Mesenteric fat pad (tissue), 1 donor: ENCODE data around the genes MYOZ1, KAT6B and DUSP29.

- PRO-cap = no peak
These were observed at the start of gene MYOZ1 for GRCh38 chr10:73641198-73642031. Gene MYOZ1, minus strand, starts transcription at chr10:73641474.

GRCh38 chr10:73648131-73648875, 7.0 kb upstream of the MYOZ1 start:
- PRO-cap = no peak

GRCh38 chr10:73785695-73786525, 504 bp downstream of the ZSWIM8 start:
- PRO-cap = no peak

GRCh38 chr10:73913943-73914328, 3.0 kb downstream of the PLAU start:
- PRO-cap = no peak

DNA sequence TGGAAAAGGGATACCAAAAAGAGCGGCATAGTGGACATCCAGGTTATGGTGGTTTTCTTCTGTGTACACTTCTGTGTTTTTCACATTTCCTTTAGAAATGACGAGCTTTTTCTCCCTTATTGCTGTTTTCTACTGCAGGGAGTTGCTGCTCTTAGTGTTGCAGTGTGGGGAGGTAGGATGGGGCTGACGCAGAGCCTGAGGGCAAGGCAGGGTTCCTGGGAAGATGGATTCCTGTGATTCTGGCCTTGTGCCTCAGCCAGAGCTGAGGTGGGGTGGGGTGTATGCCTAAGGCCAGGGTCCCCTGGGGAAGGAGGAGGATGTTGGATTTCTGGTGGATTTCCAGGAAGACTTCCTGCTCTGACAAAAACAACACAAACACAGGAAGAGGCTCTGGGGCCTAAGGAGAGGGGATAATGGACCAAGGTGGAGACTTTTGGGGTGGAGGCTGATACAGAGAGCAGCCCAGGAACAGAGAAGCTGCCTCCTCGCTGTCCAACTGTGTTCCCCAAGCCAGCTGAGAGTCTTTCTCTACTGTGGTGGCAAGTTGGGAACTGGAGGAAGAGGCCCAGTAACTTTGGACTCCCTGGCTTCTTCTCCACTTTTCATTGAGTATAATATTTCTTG, 26.7 kb downstream of the PLAU start:
- PRO-cap = no peak

DNA sequence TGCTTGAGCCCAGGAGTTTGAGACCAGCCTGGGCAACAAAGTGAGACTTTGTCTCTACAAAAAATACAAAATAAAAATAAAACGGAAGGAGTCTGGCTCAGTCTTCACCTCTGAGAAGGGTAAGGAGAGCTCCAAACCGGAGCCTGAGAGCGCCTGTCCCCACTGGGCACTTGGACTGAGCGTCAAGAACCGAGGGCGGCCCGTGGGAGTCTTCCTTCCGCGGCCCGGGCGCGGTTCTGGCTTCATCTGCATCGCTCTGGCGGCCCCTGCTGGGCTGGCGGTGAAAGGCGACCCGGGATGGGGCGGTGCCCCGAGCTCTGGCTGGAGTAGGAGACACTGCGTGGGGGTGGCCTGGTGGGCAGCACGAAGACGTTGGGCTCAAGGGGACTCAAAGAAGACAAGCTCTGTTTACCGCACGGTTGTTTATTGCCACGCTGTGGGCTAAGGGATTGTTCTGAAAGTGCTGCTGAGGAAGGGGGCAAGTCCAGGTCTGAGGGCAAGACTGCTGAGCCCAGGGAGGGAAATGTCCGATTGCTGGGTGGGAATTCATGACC, 29.7 kb downstream of the PLAU start:
- PRO-cap = no peak

DNA sequence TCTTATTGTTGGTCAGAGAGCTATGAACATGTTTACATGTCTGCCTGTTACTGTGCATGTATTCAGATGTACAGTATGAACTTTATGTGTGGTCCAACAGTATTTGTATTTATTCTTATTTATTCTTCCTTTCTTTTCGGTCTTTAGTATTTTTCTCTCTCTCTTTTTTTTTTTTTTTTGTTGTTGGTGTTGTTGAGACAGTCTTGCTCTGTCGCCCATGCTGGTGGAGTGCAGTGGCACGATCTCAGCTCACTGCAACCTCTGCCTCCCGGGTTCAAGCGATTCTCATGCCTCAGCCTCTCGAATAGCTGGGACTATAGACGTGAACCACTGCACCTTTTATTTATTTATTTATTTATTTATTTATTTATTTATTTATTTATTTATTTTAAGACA, 38.1 kb downstream of the PLAU start:
- PRO-cap = no peak

GRCh38 chr10:73993003-73993515, 4.9 kb upstream of the VCL start:
- PRO-cap = no peak

DNA sequence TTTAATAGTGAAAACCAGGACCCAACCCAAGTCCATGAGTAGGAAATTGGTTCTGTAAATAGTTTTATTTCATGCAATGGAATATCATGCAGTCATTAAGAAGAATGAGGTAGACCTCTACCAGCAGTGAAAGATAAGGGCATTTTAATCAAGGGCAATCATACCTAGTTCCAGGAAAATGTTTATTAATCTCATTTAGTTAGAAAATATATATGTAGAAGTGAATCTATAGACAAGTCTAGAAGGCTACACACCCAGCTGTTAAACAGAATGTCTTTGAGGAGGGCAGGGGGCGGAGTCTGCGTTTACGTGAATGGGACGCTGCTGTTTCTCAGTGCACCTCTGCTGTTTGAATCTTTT, 687 bp upstream of the VCL start:
- PRO-cap = no peak

DNA sequence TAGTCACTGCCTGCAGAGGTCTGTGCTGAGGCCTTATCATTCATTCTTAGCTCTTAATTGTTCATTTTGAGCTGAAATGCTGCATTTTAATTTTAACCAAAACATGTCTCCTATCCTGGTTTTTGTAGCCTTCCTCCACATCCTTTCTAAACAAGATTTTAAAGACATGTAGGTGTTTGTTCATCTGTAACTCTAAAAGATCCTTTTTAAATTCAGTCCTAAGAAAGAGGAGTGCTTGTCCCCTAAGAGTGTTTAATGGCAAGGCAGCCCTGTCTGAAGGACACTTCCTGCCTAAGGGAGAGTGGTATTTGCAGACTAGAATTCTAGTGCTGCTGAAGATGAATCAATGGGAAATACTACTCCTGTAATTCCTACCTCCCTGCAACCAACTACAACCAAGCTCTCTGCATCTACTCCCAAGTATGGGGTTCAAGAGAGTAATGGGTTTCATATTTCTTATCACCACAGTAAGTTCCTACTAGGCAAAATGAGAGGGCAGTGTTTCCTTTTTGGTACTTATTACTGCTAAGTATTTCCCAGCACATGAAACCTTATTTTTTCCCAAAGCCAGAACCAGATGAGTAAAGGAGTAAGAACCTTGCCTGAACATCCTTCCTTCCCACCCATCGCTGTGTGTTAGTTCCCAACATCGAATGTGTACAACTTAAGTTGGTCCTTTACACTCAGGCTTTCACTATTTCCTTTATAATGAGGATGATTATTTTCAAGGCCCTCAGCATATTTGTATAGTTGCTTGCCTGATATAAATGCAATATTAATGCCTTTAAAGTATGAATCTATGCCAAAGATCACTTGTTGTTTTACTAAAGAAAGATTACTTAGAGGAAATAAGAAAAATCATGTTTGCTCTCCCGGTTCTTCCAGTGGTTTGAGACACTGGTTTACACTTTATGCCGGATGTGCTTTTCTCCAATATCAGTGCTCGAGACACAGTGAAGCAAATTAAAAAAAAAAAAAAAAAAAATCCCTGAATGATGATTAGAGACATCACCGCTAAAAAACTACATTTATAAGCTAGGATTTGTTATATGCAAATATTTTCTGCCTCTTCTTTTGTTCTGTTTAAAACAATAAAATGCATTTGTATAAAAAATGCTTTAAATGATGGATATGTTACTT, 31.2 kb downstream of the AP3M1 start:
- PRO-cap = no peak

GRCh38 chr10:74168959-74169351, 17.9 kb downstream of the ADK start:
- PRO-cap = no peak

DNA sequence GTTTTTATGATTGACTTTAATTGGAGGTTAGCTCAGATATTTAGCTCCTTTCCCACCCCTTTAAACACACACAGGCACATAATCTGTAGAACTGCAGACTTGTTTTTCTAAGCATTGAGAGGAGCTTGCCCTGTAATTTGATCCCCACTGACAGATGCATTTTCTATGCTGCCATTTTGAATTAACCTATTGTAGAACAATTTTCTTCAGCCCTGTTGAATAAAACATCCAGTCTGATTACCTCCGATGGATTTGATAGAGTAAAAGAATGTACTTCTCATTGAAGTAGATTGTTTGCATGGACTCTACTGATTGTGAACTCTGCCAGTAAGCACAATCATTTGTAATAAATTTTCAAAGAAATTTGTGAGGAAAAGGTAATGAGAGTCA, 267.6 kb downstream of the ADK start:
- PRO-cap = no peak

DNA sequence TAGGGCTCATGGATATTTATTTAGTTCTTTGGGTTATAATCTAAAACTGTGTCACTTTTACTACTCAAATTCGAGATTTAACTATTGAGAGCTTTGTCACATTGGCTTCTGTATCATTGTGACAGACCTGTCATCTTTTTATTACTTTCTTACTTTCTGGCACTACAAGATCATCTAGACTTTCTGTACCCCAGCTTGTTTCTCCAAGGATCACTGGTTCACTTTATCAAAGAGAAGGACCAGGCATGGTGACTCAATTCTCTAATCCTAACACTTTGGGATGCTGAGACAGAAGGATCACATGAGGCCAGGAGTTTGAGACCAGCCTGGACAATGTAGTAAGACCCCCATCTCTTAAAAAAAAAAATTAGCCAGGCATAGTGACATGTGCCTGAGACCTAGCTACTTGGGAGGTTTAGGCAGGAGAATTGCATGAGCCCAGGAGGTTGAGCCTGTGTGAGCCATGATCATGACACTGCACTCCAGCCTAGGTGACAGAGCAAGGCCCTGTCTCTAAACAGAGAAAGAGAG, 324.2 kb downstream of the ADK start:
- PRO-cap = no peak

DNA sequence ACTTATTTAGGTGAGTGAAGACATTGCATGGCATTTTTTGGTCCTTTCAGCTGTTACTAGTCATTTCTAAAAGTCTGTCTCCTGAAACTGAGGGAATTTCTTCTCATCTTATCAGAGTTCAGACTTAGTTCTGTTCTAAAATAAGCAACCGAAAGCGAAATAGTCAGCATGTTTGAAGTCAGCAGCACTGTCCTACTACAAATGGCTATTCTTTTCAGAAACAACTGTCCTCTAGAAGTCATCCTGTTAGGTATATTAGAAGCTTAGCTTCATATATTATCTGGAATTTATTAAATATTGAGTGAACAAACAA, 227.5 kb upstream of the KAT6B start:
- PRO-cap = no peak

DNA sequence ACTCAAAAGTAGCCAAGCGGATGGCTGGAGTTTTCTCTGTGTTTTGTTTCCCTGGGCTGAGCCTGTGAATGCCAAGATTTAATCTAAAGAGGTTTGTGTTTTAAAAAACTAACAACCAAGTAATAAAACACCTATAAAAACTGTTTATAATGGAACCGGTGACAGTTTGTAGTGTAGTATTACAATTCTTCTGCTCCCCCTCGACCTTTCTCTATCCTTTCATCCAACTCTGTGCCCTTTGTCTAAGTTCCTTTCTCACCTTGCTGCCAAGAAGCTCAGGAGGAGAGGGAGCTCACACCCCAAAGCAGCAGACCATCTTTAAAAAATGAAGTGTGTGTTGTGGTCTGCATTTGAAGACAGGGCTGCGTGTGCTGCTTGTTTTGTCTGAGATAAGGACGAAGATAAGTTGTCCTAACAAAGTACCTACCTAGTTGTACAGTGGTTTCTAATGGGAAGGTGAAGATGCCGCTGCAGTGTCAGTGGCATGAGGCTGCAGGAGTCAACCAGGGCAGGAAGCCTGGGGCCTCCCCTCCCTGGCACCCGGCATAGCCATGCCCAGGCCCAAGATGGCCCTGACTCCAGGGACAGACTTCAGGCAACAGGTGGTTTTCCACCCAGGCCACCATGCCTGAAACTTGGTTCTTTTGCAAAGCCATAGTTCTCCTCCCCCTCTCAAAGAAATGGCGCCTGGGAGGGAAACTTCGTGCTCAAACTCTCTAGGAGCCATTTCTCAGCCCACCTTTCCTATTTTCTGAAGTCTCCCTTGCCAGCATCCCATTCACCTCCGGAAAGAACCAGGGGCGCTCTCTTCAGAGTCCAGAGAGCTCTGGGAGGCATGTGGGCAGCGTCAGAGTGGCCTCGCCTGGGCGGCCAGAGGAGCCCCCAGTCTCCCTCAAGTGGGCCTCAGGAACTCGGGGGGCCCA, 2.3 kb upstream of the KAT6B start:
- PRO-cap = no peak

- PRO-cap = no peak
These were observed at the start of gene KAT6B for GRCh38 chr10:74826129-74827002. Gene KAT6B, plus strand, starts transcription at chr10:74826600.

DNA sequence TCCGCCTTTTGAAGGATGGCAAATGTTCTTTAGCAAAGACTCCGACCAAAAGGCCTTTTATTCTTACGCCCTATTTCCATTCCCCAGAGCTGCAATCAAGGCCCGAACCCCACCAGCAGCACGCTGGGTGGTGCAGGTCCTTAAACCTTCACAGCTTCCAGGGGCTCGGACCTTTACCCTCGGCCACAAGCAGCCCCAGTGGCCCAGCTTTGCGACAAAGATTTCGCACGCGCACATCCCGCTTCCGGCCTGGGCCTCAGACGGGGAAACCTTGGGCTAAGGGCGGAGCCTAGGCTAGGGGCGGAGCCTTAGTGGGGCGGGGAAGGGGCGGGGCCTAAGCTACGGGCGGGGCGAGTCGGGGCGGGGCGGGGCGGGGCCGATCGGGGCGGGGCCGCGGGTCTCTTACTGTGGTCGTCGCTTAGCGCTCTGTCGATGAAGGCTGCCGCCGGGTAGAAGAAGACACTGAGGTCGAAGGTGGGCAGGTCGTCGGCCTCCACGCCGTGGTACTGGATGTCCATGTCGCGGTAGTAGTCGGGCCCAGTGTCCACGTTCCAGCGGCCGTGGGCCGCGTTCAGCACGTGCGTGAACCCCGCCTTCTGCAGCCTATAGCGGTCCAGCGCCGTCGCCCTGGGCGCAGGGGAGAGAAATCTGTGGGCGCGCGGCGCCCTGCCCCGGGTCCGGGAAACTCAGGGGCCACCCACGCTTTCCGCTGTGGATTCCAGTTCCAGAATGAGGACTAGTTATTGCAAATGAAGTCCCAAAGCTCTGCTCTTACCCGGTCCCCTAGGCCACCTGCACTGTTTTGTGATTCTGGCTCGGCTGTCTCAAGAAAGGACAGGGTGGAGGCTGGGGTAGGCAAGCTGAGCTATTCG, 29.8 kb downstream of the DUSP29 start:
- PRO-cap = no peak

GRCh38 chr10:75073509-75073922, at the start of gene DUSP29:
Gene DUSP29, minus strand, starts transcription at chr10:75073642.
- PRO-cap = no peak

DNA sequence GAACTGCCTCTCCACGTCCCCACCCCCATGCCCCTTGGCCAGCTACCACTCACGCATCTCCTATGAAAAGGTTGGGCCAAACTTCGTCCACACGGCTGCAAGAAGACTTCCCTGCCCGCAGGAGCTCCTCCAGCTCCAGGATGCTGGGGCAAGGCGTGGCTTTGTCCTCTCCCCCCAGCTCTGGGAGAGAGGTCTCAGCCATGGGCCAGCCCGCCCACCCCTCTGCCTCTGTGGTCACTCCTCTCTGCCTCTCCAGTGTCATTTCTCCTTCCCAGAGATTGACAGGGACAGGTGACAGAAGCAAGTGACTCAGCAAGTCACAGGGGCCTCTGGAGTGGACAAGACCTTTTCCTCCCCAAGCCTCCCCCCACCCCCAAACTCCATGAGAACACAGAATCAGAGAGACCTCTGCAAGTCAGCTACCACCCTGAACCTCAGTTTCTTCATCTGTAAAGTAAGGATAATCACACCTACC, 2.5 kb upstream of the SAMD8 start:
- PRO-cap = no peak

DNA sequence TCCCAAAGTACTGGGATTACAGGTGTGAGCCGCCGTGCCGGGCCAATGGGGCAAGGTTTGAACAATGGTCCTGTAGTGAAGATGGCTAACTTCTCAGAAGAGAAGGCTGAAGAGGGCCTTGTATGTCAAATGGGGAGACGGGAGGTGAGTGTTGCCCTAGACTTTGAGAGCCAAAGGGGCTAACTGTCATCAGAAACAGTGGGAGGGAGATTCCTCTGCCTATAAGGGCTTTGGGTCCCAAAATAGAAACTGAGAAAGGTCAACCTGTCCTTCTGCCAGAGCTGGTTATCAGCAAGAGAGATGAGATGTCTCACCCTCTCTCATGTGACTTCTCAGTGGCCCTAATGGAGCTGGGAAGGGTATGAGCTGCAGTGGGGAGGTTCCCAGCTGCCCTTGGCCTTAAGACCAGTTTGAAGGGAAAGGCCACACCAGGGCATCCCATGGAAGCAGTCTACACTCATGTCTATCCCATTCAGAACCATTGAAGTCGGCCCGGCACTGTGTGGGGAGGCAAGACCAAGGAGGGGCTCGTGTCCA, 1.3 kb upstream of the SAMD8 start:
- PRO-cap = no peak